Esophagus squamous epithelium (tissue), 4 donors: ENCODE measurements around a stretch of chr2.

DNA sequence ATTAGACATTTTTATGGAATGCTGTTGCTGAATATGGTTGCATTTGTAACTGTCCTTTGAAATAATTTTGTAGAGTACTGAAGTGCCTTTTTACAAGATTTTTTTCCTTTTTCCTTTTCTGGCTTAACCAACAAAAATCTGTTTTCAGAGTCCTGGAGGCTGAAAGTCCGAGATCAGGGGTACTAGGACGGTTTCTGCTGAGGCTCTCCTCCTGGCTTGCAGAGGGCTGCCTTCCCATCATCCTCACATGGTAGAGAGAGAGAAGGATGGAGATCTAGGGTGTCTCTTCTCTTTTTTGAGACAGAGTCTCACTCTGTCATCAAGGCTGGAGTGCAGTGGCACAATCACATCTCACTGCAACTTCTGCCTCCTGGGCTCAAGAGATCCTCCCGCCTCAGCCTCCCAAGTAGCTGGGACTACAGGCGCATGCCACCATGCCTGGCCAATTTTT is 50.4 kb downstream of the REL start:
- PRO-cap: no peak
- RAMPAGE, long total RNA, 4 experiments: no peak in any of the 4 experiments

GRCh38 chr2:60957582-60958164 is 59.8 kb upstream of the PEX13 start:
- PRO-cap: no peak
- RAMPAGE, long total RNA, 4 experiments: no peak in any of the 4 experiments

DNA sequence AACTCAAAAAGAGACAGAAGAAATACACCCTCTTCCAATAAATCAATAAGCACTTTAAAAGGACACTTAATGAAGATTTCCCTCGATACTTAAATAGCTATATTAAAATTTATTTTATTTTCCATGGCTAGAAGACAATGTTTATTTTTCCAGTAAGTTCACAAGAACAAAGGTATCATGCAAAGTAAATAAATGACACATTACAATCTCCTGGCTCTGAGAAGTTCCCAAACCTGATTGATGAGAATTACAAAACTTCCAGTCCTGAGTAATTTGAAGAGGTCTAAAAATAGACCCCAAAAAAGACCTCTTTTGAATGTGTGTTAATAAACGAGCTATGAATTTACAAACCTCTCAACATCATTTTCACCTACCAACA is 1.6 kb upstream of the PEX13 start:
- PRO-cap: no peak
- RAMPAGE, long total RNA, 4 experiments: no peak in any of the 4 experiments

DNA sequence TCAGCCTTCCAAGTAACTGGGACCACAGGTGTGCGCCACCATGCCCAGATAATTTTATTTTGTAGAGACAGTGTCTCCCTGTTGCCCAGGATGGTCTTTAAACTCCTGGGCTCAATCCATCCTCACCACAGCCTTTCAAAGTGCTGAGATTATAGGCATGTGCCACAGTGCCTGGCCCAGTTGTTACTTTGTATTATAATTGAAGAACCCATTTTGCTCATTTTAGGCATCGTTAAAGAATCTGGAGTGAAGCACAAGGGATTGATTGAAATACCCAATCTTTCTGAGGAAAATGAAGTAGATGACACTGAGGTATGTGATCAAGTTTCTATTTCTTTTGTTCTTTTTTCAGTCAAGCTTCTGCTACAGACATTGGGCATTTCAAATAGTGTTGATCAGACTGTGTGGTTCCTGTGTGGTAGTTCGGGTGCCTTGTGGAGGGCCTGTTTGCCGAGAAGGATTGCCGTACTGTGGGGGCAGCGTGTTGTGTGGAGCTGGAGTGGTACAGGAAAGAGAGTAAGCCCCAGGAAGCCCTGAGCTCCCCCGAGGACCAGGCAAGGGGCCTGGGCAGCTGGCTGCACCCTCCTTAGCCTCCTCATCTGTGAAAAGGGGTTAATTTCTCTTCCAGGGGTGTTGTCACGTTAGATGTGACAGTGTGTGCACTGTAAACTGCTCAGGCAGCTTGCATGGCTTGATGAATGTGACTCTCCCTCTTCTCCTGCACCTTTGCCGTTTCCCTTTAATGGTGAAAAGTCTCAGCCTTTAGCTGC is 19.3 kb downstream of the C2orf74 start:
- PRO-cap: no peak
- RAMPAGE, long total RNA, 4 experiments: no peak in any of the 4 experiments

DNA sequence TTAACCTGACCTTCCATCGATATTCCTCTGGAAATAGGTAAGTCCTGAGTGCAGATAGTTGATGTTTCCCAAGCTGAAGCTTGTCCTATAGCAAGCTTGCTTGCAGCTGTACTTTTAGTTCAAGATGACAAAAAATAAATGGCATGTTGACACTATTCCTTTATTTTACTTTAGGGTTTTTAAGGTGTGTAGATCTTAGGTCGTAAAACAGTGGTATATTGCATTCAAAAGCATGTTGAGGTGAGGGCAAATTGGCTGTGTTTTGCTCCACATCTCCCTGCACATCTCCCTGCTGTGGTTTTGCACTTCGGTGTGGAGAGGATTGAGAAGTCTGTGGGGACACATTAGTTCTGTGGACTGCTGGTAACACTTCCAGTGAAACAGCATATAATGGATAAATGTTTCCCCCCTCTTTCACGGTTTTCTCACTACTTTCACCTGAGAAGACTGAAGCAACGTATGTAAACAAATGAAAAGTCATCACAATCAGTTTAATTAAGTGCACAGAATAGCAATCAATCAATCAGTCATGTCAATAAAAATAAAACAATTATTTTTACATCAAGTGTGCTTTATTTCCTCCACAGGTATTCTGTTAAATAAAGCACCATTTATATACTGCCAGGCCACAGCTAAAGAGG is 25.1 kb downstream of the C2orf74 start:
- PRO-cap: no peak
- RAMPAGE, long total RNA, 4 experiments: no peak in any of the 4 experiments

GRCh38 chr2:61421064-61421561 is 49.8 kb downstream of the USP34 start:
- PRO-cap: unidirectional peak, minus-strand start at chr2:61421291
- RAMPAGE, long total RNA, 4 experiments: no peak in any of the 4 experiments

- PRO-cap: no peak
- RAMPAGE, long total RNA, 4 experiments: no peak in any of the 4 experiments
Observed at GRCh38 chr2:62099180-62099548, 96.8 kb upstream of the B3GNT2 start.

- PRO-cap: no peak
- RAMPAGE, long total RNA, 4 experiments: no peak in any of the 4 experiments
Observed at GRCh38 chr2:62138765-62139198, 57.1 kb upstream of the B3GNT2 start.

- PRO-cap: no peak
- RAMPAGE, long total RNA, 4 experiments: no peak in any of the 4 experiments
Observed at GRCh38 chr2:62195119-62195582, 764 bp upstream of the B3GNT2 start.

DNA sequence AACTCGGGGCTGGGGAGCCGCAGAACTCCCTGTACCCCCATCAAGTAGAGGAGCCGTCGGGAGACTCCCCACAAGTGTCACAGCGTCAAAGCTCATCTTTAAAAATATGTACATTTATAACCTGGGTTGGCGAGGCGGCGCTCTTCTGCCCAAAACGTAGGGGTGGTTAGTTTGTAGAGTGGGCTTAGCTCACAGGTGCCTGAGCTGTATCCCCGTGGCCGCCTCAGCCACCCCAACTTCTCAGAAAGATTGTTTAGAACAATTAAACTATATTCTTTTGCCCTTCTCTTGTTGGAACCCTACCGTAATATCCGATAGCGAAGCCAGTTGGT is 1.4 kb downstream of the B3GNT2 start:
- PRO-cap: unidirectional peak, minus-strand start at position 79 of the sequence
- RAMPAGE, long total RNA, 4 experiments: no peak in any of the 4 experiments

- PRO-cap: no peak
- RAMPAGE, long total RNA, 4 experiments: no peak in any of the 4 experiments
Observed at GRCh38 chr2:62205561-62206481, 9.9 kb downstream of the B3GNT2 start.

GRCh38 chr2:62491882-62492372 is 14.1 kb downstream of the TMEM17 start:
- PRO-cap: no peak
- RAMPAGE, long total RNA, 4 experiments: no peak in any of the 4 experiments

DNA sequence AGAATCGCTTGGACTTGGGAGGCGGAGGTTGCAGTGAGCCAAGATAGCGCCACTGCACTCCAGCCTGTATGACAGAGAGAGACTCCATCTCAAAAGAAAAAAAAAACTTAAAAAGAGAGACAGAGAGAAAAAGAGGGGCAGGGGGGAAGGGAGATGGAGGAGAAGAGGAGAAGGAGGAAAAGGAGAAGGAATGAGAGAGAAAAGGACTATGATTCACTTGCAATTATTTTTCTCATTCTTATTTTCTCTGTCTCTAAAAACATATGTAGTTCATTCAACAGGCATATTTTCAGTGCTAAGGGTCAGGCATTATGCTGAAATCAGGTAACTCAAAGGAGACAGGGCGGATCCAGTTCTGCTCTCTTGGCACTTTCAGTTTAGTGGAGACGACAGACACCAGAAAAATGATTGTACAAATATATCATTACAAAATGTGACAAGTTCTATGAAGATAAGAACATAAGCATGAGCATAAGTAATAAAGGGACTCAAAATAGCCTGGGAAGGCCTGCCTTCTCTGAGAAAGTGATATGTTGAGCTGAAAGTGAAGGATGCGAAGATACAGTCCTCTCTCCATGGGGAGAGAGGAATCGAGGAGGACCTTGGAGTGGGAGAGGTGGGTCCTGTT is 58.4 kb upstream of the TMEM17 start:
- PRO-cap: no peak
- RAMPAGE, long total RNA, 4 experiments: no peak in any of the 4 experiments

DNA sequence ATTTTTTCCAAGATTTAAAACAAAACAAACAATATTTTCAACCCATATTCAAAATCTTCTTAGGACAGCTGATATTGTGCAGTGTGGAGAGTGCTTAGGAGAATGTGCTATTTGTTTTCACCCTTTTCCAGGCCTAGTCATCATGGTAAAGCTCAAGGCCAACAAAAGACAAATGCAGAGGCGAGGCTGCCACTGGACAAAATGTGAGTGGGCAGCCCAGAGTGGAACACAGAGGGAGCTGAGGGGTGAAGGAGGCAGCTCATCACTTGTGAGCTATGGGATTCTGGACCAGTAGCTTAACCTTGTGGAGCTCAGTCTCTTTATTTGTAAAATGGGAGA is 84.0 kb upstream of the TMEM17 start:
- PRO-cap: no peak
- RAMPAGE, long total RNA, 4 experiments: no peak in any of the 4 experiments

GRCh38 chr2:62653840-62654078 is 51.8 kb upstream of the EHBP1 start:
- PRO-cap: no peak
- RAMPAGE, long total RNA, 4 experiments: no peak in any of the 4 experiments

- PRO-cap: no peak
- RAMPAGE, long total RNA, 4 experiments: no peak in any of the 4 experiments
Observed at GRCh38 chr2:63049296-63049643, 1.4 kb upstream of the OTX1 start.

DNA sequence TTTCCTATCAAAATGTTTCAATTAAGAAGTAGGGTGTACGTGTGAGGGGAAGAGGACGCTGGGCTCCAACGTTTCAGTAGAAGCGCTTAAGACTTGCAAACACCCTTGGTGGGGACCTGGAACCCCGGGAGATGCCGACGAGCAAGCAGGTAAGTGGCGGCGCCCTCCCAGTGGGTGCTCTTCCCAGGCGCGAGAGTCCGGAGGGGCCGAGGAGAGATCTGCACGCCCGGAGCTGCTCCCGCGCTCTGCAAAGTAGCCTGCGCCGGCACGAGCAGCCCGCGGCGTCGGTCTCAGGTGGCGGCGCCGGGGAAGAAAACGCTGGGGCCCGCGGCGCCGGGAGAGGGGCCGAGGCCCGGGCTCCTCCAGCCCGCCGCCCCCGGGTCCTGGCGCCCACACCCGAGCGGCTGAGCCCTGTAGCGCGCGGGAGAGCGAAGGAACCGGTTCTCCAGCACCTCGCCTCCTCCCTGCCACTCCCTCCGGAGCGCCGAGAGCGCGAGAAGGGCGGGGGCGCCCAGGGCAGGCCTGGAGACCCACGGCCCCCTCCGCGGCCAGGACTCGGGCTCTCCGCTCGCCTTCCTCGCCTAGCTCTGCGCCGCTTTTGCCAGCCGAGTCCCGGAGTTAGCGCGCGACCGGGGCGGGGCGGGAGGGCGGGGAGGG is 498 bp upstream of the OTX1 start:
- PRO-cap: bidirectional peak, plus-strand start outside the sequence, minus-strand start at position 589 of the sequence
- RAMPAGE, long total RNA, 4 experiments: no peak in any of the 4 experiments

DNA sequence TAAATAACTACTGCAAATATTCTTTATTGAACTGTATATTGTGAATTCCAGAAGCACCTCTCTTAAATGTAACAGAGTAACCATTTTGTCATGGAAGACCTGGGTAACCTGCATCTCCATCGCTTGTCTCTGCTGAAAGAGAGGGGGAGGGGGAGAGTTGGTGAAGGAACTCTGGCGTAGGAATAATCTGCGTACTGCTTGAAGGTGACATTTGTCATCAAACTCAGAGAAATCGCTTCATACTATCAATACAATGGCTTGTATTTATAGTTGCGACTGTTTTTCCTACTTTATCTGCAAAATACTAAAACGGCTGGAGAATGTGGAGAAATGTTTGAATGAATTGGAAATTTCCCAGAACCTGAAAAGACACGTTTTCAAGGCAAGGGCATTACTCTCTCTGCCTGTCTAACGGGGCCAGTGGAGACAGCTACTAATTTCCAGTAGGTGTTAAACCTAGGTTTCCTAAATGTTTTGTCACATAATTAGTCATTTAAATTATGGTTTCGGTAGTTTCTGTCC is 940 bp downstream of the MDH1 start:
- PRO-cap: no peak
- RAMPAGE, long total RNA, 4 experiments: no peak in any of the 4 experiments

GRCh38 chr2:63842854-63843360 is 1.2 kb downstream of the UGP2 start:
- PRO-cap: no peak
- RAMPAGE, long total RNA, 4 experiments: no peak in any of the 4 experiments

- PRO-cap: bidirectional peak, plus-strand start at chr2:64263596, minus-strand start at chr2:64263440
- RAMPAGE, long total RNA, 4 experiments: no peak in any of the 4 experiments
Observed at GRCh38 chr2:64263137-64263662, 119.0 kb upstream of the PELI1 start.